Placental pericyte (primary cell): Measurements from ENCODE around the genes BOLA3, SLC4A5, WBP1, CCDC142, HTRA2 and HK2.

- CAGE, long polyA plus RNA: no peak
Observed at GRCh38 chr2:74037308-74038240, 52.9 kb downstream of the TET3 start.

DNA sequence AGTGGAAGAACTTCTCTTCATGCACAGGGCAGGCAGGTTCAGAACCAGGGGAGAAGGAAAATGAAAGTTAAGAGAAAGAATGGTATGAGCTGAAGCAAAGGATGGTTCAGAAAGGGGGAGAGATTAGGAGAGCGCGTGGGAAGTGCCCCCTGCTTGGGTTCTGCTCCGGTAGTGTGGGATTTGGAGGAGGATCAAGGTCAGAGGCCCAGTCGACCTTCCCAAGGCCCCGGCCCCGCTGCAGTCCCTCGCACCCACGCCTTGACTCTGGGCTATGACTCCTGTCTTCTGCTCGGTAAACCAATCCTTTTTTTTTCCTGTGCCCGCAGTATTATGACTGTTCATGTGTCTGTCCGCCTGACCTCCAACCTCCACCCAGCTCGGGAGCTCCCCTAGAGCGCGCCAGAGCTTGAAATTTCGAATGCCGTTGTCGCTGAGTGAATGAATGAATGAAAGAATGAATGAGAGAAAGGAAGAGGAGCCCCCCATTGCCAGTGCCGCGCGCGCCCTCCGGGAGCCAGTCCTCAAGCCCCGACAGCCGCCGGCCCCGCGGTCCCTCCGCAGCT, 414 bp downstream of the BOLA3 start:
- CAGE, long polyA plus RNA: no peak

DNA sequence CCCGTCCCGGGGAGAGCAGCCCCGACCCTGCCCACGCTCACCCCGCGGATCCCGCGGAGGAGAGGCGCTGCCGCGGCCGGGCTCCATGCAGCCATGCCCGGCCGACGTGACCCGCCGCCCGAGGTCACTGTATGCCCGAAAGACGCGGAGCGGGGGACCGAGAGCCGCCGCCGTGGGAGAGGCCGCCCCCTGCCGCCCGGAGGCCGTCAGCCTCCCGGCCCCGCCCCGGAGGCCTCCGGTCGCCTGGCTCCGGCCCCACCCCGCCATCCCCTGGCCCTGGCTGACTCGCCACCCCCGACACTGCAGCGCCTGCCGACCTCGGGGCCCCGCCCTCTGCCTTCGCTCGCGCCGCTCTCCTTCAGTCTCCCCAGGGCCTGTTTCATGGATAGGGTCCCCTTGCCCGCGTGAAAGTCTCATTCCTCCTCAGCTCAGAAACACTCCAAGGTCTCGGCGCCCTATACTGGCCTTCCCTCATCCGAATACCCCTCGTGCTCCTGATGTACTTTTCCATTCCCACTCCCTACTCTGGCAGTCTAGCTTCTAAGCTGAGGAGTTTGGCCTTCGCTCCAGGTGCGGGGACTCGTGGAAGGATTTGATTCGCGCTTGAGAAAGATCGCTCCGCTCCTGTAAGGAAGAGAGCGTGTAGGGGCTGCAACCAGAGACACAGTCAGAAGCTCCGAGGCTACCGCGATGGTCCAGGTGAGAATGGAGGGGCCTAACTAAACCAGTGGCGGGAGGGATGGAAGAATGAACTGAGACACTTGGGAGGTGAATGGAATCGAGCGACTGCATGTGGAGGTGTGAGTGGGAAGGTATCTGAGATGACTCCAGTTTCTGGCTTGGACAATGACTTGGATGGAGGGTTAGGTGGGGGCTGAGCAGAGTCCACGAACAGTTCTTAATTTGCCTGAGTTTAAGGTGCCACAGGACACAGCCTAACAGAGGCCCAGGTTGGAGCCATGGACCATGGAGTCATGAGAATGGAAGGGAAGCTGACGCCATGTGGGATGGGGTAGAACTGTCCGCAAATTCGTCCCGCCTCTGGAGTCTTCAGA, at the start of gene BOLA3:
Gene BOLA3, minus strand, starts transcription at position 133 of the 1,055 bp plus-strand sequence.
- CAGE, long polyA plus RNA: no peak

- CAGE, long polyA plus RNA: no peak
Observed at GRCh38 chr2:74278068-74278614, 65.1 kb downstream of the SLC4A5 start.

DNA sequence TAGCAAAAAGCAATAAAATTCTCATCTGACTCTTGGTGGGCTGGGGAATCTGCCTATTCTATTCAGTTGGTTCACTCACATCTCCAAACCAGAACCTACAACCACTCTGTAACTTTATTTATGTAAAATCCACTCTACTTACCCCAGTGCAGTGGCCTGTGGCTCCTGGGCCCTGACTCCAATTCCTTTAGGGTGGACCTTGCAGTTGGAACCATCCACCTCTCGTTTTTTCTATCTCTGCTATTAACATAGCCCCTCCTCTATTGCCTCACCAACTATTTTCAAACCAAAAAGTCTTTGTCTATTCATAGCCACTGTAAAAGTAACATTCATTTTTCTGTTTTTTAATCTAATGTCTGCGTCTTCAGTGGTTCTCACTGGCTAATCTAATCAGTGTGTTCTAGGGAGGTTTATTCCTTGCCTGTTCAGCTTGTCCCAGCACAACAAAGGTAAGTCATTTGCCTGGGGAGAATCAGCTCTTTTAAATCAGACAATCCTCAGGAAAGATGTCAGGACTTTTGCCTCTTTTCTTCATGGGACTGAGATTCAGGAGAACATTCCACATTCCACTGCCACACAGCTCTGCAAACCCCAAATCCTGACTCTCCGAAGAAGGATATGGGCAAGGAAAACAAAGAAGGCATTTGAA, at the start of gene SLC4A5:
Gene SLC4A5, minus strand, starts transcription at position 203 of the 649 bp plus-strand sequence.
- CAGE, long polyA plus RNA: no peak

DNA sequence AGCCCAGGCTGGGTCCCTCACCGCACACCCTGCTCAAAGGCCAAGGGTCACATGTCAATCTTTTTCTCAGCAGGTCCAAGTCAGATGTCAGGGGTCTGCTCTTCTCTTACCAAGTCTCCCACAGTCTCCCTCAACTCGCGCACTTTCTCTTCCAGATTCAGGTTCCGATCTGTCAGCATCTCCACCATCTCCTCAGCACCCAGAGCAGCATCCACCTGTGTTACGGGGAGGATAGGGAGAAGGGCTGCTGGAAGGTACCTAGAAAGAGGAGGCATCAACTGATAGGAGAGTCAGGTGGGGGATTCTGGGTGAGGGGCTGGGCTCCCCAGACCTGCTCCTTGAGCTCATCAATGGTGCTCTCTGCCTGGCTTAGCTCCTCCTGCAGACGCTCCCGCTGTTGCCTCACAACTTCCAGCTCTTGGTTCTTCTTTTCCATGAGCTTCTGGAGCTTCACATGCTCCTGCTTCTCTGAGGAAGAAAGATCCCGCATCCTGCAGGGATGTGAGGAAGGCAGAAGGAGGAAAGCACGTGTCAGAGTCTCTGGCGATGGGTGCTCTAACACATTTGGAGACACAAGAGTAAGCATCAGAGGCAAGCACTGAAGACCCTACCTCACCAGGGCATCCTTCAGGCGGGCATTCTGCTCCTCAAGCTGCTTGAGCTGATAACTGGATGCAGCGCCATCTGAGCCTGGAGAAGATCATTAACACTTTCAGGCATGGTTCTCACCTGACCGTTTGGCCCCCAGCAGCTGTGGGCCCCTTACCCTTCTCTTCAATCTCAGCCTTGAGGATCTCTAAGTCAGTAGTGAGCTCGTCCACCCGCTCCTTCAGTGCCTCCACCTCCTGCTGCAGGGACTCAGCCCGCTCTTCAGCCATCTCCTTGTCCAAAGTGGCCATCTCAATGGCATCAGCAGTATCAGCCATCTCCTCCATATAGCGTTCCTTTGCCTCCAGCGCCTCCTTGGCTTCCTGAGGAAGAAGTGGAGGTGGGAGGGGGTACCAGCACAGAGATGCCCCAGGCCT, 9.9 kb downstream of the DCTN1 start:
- CAGE, long polyA plus RNA: no peak

GRCh38 chr2:74457844-74458647, at the start of gene WBP1:
Gene WBP1 (plus strand): TSS chr2:74458438.
- CAGE, long polyA plus RNA: no peak

GRCh38 chr2:74458648-74459454, 613 bp downstream of the WBP1 start:
- CAGE, long polyA plus RNA: no peak

- CAGE, long polyA plus RNA: no peak
Observed at GRCh38 chr2:74482274-74483150, at the start of gene CCDC142. Gene CCDC142 (minus strand): TSS chr2:74482998.

- CAGE, long polyA plus RNA: no peak
Observed at GRCh38 chr2:74501246-74502024, 2.0 kb upstream of the LBX2 start.

DNA sequence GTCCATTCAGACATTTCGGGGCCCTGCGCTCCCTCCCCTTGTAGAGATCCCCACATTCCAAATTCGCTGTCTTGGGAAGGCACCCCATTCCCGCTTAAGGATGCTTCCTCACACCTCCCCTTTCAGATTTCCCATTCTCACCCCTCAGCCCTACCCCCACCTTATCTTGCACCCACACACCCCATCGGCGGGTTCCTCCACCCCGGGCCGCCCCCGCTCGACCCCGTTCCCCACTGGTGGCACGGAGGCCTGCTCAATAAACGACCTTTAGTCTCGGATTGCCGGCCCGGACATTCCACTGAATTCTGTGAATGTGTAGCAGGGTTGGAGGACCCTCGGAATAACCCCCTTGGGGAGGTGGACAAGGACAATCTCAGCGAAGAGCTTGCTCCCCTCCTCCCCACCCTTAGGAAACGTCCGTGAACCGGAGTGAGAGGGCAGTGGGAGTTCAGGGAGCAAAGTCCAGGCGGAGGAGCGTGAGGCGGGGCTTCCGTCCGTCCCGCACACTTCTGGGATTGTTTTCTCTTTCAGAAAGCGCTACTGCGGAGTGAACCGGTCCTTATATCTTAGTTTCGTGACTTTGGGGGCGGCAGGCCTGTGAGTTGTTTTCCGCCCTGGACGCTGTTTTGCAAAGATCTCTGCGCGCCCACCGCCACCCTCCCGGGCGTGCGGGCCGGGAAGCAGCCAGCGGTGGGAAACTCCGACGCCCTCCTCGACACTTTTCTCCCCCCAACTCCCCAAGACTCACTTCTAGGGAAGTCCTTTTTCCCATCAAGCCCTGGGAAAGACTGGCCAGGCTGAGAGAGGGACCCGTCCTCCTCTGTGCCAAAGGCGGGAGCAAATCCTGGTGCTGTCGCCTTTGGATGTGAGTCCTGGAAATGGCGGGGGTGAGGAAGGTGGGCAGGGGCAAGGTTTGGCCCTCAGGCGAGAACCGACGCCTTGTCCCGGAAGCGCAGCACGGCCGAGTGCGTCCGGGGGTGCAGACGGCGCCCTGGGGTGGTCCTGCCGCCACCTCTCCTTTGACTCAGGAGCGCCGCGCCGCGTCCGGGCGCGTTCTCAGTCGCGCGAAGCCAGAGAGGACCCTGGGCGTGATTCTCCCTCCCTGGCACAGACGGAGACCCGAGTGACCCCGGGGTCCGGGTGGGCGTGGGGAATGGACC, 3.1 kb upstream of the LBX2 start:
- CAGE, long polyA plus RNA: no peak

DNA sequence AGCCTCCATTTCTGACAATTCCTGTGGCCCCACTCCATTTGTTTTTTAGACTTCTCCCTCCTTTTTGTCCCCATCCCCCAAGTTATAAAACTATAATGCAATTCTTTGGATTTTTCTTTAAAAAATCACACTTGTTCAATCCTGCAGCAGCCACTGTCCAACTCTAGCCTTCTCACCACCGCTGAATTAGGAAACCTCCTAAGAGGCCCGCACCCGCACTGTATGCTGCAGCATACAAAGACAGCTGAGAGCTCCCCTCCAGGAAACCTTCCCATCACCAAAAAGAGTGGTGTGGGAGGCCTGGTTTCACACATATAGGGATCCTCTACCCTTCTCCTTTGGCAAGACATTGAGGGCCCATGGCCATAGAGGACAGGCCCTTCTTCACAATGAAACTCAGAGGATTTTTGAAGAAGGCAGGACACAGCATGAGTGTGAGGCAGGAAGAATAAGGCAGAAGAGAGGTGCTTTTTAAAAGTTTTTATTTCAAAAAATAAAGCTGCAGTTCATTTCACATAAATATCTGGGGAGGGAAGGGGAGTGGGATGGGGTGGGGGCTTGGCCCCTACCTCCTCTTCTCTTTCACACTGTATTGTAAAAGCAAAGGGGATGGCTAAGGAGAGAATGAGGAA, 2.8 kb downstream of the PCGF1 start:
- CAGE, long polyA plus RNA: no peak

- CAGE, long polyA plus RNA: start-site peak on the minus strand at chr2:74529678-74529719, 14,526 and 138 reads in 2 replicates; start-site peak on the plus strand at chr2:74529930-74530036, 394 and 19 reads in 2 replicates
Observed at GRCh38 chr2:74529581-74530388, at the start of gene HTRA2. Gene HTRA2 (plus strand): TSS chr2:74529933.

DNA sequence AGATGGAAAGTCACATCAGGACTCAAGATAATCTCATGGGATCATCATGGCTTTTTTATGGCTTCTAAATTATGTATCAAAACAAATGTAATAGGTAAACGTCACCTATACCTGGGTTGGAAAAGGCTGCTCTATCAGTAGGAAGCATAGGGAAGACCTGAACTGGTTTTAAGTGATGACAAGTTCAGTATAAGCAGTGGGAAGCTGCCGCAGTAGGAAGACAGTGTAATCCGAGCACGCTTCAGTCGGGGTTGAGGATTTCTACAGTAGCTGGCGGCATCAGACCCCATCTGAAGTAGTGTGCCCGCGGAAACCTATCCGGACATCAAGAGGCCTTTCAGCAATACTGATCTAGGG, 5.6 kb downstream of the LOXL3 start:
- CAGE, long polyA plus RNA: no peak

DNA sequence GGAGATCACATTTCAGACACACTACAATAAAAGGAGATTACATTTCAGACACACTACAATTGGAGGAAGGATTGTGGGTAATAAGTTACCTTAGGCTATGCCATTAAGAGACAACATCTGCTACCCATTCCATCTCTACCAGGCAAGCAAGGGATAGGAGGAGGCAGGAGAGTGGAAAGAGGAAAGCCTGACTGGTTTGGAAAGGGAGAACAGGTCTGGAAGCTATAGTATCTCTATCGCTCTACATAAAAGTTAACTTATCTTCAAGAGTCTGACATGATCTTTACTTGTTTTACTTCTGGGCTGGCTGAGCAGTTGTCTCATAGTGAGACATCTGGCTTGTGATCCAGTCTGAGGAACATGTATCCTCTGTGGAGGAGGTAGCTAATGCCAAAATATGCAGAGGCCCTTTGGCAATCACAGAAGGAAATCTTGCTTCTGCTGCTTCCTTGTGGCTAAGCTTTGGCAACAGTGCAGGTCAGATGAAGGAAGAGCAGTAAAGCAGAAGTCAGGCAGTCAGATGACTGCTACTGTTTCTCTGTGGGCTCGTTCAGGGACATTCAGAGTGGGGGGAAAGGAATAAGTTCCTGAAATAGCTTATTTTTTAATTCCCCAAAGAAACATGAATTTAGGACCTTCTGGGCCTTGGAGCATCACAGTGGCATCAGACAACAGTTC, 22.2 kb downstream of the DOK1 start:
- CAGE, long polyA plus RNA: no peak

DNA sequence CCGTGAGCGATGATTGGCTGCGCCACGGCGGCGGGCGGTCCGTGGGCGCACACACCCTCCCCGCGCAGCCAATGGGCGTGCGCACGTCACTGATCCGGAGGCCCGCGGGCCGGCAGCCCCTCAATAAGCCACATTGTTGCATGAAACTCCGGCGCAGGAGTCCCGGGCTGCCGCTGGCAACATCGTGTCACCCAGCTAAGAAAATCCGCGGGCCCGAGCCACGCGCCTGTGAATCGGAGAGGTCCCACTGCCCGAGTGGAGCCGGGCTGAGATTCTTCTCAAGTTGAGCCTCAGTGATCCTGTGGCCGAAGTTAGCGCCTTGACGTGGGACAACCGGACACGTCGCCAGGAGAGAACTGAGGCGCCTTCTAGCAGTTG, at the start of gene HK2:
Gene HK2, plus strand, starts transcription at position 131 of the 378 bp plus-strand sequence.
- CAGE, long polyA plus RNA: no peak

GRCh38 chr2:74844956-74845964, 11.3 kb downstream of the HK2 start:
- CAGE, long polyA plus RNA: no peak

- CAGE, long polyA plus RNA: no peak
Observed at GRCh38 chr2:74863564-74864148, 29.7 kb downstream of the HK2 start.

DNA sequence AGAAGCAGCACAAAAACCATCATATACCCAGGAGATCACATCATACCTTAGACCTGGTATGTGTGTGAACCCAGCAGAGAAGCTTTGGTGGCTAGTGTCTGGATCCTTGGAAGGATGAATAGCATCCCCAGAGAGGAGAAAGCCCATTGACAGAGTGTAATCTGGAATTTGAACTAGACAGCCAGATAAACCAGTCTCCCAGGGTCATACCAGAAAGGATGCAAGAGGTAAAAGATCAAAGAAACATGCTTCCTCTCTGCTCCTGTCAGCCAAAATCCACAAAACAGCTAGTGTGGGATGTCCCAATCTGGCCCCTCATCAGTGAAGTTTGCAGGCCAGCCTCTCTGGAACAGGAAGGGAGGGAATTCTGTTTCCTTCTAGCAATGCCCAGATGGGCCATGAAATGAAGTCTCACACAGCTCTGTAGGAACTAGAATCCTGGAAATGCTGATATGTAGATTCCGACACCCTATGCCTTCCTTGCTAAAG, 38.2 kb downstream of the EVA1A start:
- CAGE, long polyA plus RNA: no peak

DNA sequence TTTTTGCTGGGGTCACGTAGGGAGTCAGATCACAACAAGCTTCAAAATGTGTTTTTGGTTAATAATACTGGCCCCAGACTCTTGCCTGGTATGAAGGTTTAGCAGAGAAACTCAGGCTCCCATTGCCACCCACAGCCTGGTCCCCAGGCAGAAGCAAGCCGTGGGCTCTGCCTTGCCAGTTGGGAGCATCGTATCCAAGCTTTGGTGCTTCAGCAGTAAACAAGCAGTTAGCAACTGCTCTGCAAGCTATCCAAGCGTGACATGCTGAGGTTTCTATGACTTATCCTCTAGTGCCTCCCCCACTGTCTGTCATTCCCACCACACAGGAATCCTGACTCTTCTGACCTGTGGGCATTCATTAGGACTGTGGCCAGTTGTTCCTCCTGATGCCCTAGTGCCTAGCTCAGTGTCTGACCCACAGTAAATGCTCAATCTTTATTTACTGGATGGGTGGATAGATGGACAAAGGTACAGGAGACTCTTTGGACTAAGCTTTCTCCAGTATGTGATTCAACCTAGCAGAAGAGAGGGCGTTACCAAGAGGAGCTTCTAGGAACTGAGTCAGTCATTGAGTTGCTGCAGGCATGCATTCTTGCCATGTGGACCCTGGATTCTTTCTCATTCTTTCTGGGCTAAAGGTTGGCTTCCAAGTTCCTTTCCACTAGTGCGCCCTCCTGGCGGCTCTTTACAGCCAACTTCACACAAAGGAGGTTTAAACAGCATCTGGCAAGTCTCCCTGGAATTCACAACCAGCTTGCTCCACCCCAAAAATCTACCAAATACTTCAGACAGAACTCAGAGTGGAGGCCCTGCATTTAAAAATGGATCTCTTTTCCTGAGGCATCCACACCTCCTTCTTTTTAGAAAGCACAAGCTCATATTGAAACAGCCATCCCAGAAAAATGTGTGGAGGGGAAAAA, 40.6 kb upstream of the MRPL19 start:
- CAGE, long polyA plus RNA: no peak